ENCODE data around the genes APLF and ASPRV1.

GRCh38 chr2:68216337-68217333 lies 35.7 kb downstream of the PPP3R1 start:
- RRBS, result no CpG with 5 or more reads among the region's 2 CpGs
CAGE:
- cytosol, long polyA plus RNA, result no peak
- long polyA plus RNA, result no peak
- nucleus, long polyA plus RNA, result no peak

GRCh38 chr2:68290777-68291244 lies 28.9 kb downstream of the CNRIP1 start:
- RRBS, result no CpG with 5 or more reads among the region's 5 CpGs
CAGE:
- cytosol, long polyA plus RNA, result no peak
- long polyA plus RNA, result no peak
- nucleus, long polyA plus RNA, result no peak

- RRBS, result no CpG with 5 or more reads among the region's 5 CpGs
CAGE:
- cytosol, long polyA plus RNA, result no peak
- long polyA plus RNA, result no peak
- nucleus, long polyA plus RNA, result no peak
These were observed 17.4 kb downstream of the PLEK start for GRCh38 chr2:68382497-68382850.

- RRBS, result no CpG with 5 or more reads among the region's 1 CpG
CAGE:
- cytosol, long polyA plus RNA, result no peak
- long polyA plus RNA, result no peak
- nucleus, long polyA plus RNA, result no peak
These were observed 32.2 kb downstream of the FBXO48 start for GRCh38 chr2:68434813-68435306.

- RRBS, result under 1% methylated on average over 29 of the region's 52 CpGs
CAGE:
- cytosol, long polyA plus RNA, result start-site peak on the plus strand at chr2:68467552-68467597, 268 reads
- long polyA plus RNA, result start-site peak on the plus strand at chr2:68467583-68467599, 53 and 59 reads in 2 replicates
- nucleus, long polyA plus RNA, result start-site peak on the plus strand at chr2:68467538-68467589, 253 reads
These were observed at the start of gene APLF for GRCh38 chr2:68467467-68468122. APLF (plus strand) TSS chr2:68467585.

DNA sequence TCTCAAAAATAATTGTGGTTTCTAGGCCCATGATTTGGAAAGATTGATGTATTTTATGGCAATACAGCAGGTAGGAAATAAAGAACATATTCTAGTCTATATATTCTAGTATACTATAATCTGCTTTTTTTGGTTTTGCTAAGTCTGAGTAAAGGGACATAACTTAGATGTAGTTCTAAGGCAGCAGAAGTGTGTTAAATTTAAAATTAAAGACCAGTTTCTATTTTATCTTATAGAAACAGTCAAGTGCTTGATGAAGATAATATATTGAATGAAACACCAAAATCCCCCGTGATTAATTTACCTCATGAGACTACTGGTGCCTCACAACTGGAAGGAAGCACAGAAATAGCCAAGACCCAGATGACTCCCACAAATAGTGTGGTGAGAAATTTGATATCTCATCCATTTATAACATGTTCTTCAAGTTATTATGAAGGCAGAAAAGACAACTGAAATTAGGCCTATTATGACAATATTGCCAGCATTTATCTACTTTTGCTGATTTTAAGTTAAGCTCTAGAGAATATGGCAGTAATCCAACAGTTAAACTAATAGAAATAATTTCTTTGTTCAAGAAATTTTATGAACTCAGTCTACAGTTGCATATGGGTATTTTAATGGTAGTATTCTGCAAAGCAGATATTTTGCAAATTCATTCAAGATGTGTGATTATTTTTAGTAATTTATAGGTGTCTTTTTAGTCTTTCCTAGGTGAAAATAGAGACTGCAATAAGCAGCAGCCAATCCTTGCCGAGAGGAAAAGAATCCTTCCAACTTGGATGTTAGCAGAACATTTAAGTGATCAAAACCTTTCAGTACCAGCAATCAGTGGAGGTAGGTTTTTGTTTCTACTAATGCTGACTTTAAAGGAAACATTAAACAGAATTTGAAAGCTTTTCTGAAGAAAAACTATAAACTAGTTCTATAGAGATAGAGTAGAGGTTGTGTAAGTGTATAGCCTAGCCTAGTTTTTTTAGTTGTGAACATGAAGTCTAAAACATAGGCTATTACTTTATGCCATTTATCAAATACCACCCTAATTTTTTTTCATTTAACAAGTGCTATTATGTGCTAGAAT lies 45.8 kb downstream of the APLF start:
- RRBS, result no CpG with 5 or more reads among the region's 2 CpGs
CAGE:
- cytosol, long polyA plus RNA, result no peak
- long polyA plus RNA, result no peak
- nucleus, long polyA plus RNA, result no peak

- RRBS, result no CpG with 5 or more reads among the region's 1 CpG
CAGE:
- cytosol, long polyA plus RNA, result no peak
- long polyA plus RNA, result no peak
- nucleus, long polyA plus RNA, result no peak
These were observed 61.7 kb downstream of the ARHGAP25 start for GRCh38 chr2:68796201-68796764.

- RRBS, result 94% methylated on average over 3 of the region's 15 CpGs
CAGE:
- cytosol, long polyA plus RNA, result no peak
- long polyA plus RNA, result no peak
- nucleus, long polyA plus RNA, result no peak
These were observed 48.8 kb downstream of the BMP10 start for GRCh38 chr2:68822218-68822912.

- RRBS, result no CpG with 5 or more reads among the region's 11 CpGs
CAGE:
- cytosol, long polyA plus RNA, result no peak
- long polyA plus RNA, result no peak
- nucleus, long polyA plus RNA, result no peak
These were observed 42.0 kb downstream of the BMP10 start for GRCh38 chr2:68828913-68829977.

DNA sequence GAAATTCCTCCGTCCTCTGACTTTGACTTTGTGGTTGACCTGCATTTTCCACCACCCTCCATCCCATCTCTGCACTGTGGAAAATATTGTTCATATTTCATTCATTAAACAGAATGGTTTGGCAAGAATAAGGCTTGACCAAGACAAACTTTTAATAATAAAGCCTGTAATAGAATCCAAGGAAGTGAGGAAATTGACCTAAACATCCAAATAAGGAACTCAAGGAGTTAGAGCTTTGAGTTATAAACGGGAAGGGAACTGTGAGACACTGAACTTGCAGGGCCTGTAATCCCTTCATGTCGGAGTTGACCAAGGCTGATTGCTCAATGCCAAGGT lies 115.2 kb downstream of the GFPT1 start:
- RRBS, result no CpG with 5 or more reads among the region's 3 CpGs
CAGE:
- cytosol, long polyA plus RNA, result no peak
- long polyA plus RNA, result no peak
- nucleus, long polyA plus RNA, result no peak

GRCh38 chr2:69309476-69310167 lies 77.4 kb downstream of the GFPT1 start:
- RRBS, result no CpG with 5 or more reads among the region's 8 CpGs
CAGE:
- cytosol, long polyA plus RNA, result no peak
- long polyA plus RNA, result no peak
- nucleus, long polyA plus RNA, result no peak

- RRBS, result no CpG with 5 or more reads among the region's 3 CpGs
CAGE:
- cytosol, long polyA plus RNA, result no peak
- long polyA plus RNA, result no peak
- nucleus, long polyA plus RNA, result no peak
These were observed 1.1 kb upstream of the GFPT1 start for GRCh38 chr2:69388075-69388573.

DNA sequence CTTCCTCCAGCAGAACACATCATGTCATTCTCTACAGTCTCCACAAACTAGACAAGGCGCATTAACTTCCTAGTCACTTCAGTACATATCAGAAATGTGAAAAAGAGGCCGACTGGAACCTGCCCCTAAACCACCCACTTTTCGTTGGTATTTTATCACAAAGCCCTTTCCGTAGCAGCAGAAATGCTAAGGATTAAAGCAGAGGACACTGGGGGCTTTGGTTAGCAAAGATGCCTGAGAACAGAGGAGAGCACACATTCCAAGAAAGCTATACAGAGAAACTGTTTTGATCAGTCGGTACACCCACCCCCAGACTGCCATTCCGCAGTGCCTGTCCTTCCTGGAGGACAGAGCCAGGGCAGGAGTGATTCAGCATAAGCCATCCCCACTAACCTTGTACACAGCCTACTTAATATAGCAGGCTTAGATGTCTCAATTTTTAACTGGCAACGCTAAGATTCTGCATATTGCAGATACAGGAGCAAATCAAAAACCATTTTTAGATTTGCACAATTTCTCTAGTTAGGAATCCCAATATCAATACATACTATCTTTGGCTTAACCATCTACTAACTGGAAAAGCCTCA lies 53.3 kb downstream of the AAK1 start:
- RRBS, result no CpG with 5 or more reads among the region's 7 CpGs
CAGE:
- cytosol, long polyA plus RNA, result no peak
- long polyA plus RNA, result no peak
- nucleus, long polyA plus RNA, result no peak

DNA sequence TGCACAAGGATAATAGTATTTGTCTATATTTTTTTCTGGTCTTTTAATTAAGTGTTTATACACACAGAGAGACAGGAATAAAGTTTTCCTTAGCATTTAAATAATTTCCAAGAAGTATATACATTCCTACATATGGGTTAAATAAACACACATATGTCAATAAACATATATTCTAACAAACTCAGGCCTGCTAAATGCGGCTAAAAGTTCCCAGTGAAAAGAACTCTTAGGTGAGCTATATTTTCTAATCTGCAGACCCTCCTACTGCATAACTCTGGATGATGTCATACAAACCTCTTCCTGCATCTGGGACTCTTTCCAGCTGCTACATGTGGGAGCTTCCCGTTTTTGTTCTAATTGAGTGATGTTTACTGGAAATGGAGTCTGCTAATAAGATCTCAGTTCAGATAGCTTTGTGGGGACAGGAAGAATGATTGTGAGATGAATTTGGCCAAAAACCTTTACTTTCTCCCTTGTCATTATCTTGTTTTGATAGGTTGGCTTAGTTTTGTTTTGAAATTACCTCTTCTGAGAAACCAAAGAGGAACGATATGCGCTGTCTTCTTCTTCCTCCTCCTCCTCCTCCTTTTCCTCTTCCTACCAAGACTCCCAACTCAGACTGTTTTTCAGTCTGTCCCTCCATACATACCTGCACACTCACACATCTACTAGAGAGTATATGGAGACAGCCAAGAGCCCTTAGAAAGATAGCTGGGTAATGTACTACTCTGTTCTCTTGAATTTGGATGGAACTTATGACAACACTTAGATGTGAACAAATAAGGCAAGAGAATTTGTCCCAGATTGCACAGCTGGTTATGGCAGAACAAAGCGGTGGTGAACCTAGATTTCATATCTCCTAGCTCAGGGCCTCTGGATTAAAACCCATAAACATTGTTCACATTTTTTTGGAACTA lies 39.7 kb upstream of the AAK1 start:
- RRBS, result no CpG with 5 or more reads among the region's 5 CpGs
CAGE:
- cytosol, long polyA plus RNA, result no peak
- long polyA plus RNA, result no peak
- nucleus, long polyA plus RNA, result no peak

GRCh38 chr2:69750943-69751701 lies 9.2 kb downstream of the ANXA4 start:
- RRBS, result no CpG with 5 or more reads among the region's 6 CpGs
CAGE:
- cytosol, long polyA plus RNA, result no peak
- long polyA plus RNA, result no peak
- nucleus, long polyA plus RNA, result no peak

GRCh38 chr2:69756002-69756526 lies 14.1 kb downstream of the ANXA4 start:
- RRBS, result no CpG with 5 or more reads among the region's 1 CpG
CAGE:
- cytosol, long polyA plus RNA, result no peak
- long polyA plus RNA, result no peak
- nucleus, long polyA plus RNA, result no peak

GRCh38 chr2:69768153-69768689 lies 26.3 kb downstream of the ANXA4 start:
- RRBS, result no CpG with 5 or more reads among the region's 5 CpGs
CAGE:
- cytosol, long polyA plus RNA, result no peak
- long polyA plus RNA, result no peak
- nucleus, long polyA plus RNA, result no peak

- RRBS, result no CpG with 5 or more reads among the region's 1 CpG
CAGE:
- cytosol, long polyA plus RNA, result no peak
- long polyA plus RNA, result no peak
- nucleus, long polyA plus RNA, result no peak
These were observed 1.9 kb upstream of the MXD1 start for GRCh38 chr2:69912922-69913425.

DNA sequence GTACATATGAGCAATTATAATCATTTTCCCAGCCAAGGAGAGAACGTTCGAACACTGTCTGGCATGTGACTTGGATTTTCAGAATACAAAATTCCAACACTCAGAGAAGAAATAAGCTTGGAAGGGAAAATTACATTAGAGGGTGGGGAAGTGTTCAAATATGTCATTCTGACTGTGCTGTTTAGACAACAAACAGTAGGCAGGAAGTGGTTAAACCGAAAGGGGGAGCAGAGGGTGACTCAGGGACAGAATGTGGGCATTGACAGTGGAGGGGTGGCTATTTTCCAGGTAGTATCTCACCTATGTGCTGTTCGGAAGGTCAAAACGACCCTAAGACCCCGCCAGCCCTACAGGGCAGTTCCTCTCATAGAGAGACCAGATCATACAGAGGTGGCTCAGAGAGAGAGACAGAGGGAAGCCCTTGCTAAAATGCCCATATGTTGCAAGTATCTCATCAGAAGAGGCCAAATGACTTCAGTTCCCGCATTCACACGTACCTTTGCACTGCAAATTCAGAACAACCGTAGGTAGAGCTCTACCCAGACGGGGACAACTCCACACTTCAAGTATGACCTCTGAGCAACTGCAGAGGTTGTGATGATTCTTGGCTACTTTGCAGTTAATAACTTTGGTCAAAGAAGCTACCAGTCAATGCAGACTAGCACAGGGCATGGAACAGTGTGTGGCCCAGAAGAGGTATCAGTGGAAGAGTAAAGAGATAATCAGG lies 14.7 kb downstream of the ASPRV1 start:
- RRBS, result no CpG with 5 or more reads among the region's 10 CpGs
CAGE:
- cytosol, long polyA plus RNA, result no peak
- long polyA plus RNA, result no peak
- nucleus, long polyA plus RNA, result no peak

- RRBS, result no CpG with 5 or more reads among the region's 27 CpGs
CAGE:
- cytosol, long polyA plus RNA, result no peak
- long polyA plus RNA, result no peak
- nucleus, long polyA plus RNA, result no peak
These were observed at the start of gene ASPRV1 for GRCh38 chr2:69961034-69961996. ASPRV1 (minus strand) TSS chr2:69961631.

Measured in H1 (cell line).